ENCODE measurements around the genes ARMC5 and ZNF267.

DNA sequence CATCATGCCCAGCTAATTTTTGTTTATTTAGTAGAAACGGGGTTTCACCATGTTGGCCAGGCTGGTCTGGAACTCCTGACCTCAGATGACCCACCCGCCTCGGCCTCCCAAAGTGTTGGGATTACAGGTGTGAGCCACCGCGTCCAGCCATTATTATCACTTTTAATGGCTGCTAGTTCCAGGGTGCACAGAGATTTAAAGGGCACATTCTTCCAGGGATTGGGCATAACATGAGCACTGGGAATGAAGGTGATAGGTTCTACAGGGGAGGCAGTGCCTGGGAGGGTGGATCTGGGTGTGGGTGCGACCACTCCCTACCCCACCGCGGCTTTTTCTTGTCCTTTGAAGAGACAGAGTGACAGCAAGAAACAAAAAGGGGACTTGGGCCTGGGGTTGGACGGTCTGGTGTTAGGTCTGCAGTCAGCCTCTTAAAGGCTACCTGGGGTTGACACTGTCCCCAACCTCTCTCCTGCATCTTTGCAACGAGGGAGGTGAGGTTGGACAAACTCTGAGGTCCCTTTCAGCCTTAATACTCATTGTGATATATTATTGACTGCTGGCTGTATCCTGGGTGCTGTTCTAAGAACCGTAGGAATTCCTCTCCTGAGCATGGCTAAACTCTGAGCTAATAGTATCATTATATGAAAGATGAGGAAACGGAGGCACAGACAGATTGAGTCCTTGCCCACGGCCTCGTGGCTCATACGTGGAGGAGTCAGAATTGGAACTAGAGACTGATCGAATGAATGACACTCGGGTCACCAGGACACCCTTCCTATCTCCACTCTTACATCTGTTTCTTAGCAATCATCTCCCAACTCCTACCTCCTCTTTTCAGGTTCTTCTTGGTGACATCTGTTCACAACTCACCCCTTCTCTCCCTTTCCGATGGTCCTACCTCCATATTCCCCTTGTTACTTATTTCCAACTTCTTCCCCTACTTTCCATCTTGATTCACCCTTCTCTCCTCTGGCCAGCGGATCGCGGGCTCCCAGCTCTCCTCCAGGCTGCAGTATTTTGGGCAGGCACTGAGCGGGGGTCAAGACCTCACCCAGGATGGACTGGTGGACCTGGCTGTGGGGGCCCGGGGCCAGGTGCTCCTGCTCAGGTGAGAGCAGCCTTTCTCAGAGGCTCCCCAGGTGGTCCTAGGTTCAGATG is 15.5 kb downstream of the ITGAX start:
- RRBS = no CpG with 5 or more reads among the region's 23 CpGs

DNA sequence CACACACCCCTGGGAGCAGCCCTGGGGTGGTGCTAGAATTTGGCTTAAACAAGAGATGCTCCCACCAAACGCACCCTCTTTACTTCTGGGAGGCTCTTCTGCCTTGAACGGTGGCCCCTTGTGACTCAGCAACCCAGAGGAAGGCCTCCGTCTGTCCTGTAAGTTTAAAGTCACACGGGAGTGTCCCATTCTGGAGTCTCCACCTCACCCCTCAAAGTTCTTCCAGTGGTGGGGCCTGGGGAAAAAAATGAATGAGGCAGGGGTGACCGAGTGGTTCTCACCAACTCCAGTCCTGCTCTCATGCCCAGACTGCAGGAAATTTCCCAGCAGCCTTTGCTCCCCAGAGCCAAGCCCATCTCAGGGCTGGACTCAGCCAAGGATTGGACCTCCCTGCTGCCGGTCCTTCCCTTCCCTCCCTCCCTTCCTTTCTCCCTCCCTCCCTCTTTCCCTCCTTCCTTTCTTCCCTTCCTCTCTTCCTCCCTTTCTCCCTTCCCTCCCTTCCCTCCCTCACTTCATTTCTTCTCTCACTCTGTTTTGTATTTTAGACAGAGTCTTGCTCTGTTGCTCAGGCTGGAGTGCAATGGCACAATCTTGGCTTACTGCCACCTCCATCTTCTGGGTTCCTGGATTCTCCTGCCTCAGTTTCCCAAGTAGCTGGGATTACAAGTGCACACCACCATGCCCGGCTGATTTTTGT is 11.4 kb downstream of the ITGAD start:
- RRBS = no CpG with 5 or more reads among the region's 7 CpGs

GRCh38 chr16:31458509-31459563 is at the start of gene ARMC5:
Gene ARMC5 (plus strand): TSS chr16:31459501.
- RRBS = 2% methylated on average over 41 of the region's 100 CpGs

- RRBS = 81% methylated on average over 4 of the region's 9 CpGs
These were observed 2.5 kb downstream of the TGFB1I1 start for GRCh38 chr16:31474324-31474912.

- RRBS = no CpG with 5 or more reads among the region's 6 CpGs
These were observed 2.0 kb upstream of the SLC5A2 start for GRCh38 chr16:31480913-31481373.

DNA sequence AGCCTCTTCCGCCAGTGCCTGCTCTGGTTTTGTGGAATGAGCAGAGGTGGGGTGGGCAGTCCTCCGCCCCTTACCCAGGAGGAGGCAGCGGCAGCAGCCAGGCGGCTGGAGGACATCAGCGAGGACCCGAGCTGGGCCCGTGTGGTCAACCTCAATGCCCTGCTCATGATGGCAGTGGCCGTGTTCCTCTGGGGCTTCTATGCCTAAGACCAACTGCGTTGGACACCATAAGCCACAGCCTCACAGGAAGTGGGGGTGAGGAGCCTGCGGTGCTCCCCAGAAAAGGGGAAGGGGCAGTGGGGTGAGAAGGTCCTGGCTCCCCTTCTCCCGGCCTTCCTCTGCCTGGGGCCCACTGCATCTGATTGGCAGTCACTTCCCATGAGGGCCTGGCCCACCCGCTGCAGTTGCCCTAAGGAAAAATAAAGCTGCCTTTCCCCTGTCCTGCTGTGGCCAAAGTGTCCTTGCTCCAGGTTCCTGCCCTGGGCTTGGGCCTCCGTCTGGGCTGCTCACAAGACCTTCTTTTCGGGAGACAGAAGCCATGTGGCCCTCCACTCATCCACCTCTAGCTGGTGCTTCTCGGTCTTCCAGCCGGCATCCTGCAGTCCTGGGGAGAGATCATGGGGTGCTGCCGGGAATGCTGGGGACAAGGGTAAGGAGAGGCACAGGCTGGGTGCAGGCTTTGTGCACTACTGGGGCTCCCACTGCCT is 7.6 kb downstream of the SLC5A2 start:
- RRBS = no CpG with 5 or more reads among the region's 17 CpGs

DNA sequence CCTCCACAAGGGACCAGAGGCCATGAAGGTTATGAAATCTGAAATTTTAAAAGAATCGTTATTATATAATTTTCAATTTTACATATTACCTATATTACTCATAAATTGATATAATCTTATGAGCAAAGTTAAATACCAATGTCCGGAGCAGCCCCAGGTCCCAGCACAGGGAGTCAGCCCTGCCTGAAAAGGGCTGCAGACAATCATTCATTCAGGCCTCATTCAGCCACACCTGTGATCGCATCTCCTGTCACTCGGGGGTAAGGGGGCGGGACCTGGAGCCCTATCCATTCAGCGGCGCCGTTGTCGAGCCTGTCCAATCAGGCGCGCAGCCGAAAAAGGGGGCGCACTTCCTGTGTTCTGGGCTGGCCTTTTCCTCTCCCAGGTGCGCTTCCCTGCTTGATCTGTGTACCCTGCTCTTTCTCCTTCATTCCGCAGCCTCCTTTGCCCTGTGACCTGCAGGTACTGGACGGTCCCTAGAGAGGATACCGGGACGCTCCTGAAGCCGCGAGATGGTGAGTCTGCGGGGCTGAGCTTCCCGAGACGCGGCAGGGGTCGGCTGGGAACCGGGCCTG is 12.7 kb upstream of the KRBOX5 start:
- RRBS = 2% methylated on average over 9 of the region's 26 CpGs

DNA sequence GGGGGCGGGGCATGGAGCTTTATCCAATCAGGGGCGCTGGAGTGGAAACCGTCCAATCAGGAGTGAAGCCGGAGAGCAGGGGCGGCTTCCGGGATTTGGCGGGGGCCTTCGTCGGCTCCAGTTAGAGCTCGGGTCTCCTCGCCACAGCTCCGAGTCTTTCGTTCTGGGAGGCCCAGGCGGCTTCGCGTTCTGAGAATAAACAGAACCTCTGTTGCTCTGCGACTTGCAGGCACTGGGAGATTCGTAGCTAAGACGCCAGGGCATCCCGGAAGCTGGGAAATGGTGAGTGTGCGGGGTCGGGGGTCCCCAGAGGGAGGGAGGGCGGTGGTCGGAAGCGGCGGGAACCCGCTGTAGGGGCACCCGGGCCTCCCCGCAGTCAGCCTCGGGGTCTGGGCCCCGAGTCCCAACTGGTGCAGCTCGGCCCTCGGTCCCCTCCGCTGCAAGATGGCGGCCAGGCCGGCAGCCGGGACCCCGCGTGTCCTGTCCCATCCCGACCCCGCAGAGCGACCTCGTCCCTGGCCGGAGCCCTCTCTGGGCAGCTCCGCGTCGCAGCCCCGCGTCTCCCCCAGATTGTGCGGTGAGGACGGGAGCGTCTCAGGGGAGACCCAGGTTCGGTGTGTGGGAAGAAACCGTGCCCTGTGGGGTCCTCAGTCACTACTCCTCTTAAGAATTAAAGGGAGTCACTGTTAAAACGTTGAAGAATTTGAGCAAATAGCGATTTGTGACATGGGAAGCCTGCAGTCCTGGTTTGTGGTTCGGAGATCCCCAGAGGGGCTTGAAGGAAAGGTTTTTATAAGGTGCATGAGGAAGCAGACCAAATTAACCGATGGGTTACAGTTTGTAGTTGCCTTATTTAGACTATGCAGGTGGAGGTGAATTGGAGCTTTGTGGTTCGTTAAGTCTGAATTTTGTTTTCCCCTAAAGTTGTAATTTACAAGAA is at the start of gene ZNF267:
ZNF267 (plus strand) TSS at position 120 of the 940 bp plus-strand sequence.
- RRBS = 2% methylated on average over 18 of the region's 59 CpGs

DNA sequence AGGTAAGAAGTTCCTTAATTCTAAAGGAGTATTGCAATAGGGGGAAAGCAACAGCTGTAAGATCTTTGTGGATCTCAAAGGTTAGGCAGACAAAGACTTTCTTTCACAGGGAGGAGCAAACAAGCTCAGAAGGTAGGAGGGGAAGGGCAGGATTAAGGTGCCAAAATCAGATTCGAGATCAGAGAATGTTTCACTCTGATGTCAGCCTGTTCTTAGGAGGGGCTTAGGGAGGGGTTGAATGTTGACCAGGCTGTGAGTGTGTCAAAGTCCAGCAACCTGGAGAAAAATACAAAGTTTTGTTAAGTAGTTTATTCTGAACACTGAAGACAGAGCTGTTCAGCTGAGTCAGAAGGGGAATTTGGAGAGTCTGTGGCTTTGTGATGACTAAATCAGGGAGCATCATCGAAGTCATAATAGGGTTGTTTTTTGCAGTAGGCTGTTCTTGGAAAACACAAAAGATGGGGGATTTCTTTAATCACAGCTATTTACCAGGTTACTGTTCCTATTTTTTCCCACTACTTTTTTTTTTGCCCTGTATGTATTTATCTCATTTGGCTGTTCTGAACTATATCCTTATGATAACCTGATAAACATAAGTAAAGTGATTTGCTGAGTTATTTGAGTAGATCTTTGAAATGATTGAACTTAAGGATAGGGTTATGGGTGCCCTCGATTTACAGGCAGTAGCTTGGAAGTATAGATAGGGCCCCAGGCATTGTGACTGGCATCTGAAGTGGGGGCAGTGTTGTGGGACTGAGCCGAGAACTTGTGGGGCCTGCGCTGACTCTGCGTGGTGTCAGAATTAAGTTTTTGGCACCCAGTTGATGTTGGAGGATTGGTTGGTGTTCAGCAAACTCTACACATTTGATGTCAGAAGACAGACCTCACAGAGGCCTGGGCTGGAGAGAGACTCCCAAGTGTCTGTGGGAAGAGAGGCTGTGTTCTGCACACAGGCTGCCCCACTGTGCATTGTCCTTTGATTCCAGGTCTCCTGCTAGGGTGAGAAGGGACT is 4.0 kb downstream of the ZNF267 start:
- RRBS = no CpG with 5 or more reads among the region's 6 CpGs

- RRBS = no CpG with 5 or more reads among the region's 1 CpG
These were observed 21.9 kb downstream of the ZNF267 start for GRCh38 chr16:31895585-31895834.

DNA sequence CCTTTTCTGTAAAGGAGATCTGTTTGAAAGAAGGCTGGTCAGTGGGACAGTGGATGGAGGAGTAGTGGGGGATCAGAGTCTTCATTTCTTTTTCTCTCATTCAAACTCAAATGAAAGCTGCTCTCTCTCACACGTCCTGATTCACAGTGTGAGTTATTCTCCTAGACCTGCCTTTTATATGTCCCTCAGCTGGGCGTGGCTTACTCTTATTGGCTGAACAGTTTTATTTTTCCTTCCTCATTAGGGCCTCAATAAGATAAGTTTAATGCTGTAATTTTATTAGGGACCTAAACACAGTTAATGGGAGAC is 1925.5 kb downstream of the TP53TG3F start:
- RRBS = no CpG with 5 or more reads among the region's 2 CpGs

DNA sequence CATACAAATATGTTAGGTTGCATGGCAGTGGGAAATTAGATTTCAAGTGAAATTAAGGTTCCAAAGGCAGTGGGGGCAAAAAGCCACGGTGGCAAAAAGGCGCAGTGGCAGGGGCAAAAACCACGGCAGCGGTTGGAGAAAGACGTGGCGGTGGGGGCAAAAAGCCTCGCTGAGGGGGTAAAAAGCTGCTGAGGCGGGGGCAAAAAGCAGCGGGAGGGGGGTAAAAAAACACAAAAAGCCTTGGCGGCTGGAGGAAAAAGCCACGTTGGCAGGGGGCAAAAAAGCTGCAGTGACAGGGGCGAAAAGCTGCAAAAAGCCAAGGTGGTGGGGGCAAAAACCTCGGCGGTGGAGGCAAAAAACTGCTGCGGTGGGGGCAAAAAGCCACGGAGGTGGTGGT is 194.1 kb downstream of the SHCBP1 start:
- RRBS = no CpG with 5 or more reads among the region's 16 CpGs

DNA sequence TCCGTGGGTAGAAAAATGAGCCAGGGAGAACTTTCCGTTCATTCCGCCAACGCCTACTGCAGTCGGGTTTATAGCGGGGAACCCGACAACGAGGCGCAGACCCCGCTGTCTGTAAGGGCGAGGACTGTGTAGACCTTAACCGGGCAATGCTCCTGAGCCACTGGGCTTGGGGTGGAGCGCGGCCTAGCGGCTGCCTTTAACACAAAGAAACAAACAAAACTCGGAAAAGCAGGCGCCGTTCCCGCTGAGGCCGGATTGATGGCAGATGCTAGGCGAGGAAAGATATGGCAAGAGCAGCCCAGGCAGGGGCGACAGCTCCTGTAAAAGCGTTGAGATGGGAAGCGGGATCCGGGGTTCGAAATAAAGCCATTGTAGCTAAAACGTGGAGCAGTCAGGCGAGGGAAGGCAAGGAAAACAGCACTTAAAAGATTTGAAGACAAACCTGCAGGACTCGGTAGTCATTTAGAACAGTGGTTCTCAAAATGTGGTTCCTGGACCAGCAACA is 600 bp downstream of the ORC6 start:
- RRBS = 2% methylated on average over 6 of the region's 29 CpGs

GRCh38 chr16:47141581-47142200 is 2.1 kb downstream of the NETO2 start:
- RRBS = no CpG with 5 or more reads among the region's 22 CpGs

- RRBS = no CpG with 5 or more reads among the region's 10 CpGs
These were observed 2.8 kb downstream of the PHKB start for GRCh38 chr16:47463777-47464581.

DNA sequence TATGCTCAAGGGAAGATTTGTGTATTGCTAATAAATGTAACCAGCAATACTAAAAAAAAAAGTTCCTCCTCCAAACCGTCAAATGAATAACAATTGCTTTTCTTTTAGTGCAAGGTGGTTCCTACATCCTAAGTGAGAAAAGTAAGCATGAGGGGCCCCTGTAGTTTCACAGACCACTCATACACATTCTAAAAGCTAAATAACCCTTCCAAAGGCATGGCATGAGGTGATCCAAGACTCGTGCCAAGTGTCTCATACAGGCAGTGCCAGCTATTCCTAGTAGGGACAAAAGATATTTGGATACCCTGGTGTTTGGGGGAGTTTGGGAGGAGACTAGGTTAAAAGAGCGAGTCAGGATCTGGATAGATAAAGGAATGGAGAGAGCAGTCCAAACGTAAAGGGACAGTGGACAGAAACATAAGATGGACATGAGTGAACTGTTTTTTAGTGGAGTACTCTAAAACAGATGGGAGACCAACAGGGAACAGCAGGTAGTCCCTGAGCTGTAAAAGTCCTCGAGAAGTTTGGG is 172.2 kb downstream of the PHKB start:
- RRBS = no CpG with 5 or more reads among the region's 5 CpGs

DNA sequence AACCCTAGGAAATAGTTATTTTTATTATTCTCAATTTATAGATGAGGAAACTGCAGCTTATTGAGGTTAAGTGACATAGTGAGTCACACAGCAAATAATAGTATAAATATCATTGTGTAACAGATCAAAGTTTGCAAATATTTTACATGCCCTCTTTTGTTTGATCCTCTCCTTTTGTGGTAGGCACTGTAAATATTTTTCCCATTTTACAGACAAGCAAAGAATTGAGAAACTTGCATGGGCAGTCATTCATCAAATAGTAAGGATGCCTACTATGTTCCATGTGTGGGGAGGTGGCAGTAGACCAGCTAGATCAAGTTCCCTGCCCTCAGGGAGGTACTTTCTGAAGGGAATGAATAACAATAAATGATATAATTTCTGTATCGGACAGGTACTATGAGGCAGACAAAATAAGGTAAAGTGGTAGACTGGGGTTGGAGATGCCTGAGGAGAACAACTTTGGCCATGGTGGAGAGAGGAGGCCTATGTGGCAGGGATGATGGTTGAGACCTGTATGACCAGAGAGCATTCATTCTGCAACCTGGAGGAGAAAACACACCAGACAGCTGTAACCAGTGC is 173.1 kb downstream of the PHKB start:
- RRBS = no CpG with 5 or more reads among the region's 1 CpG

DNA sequence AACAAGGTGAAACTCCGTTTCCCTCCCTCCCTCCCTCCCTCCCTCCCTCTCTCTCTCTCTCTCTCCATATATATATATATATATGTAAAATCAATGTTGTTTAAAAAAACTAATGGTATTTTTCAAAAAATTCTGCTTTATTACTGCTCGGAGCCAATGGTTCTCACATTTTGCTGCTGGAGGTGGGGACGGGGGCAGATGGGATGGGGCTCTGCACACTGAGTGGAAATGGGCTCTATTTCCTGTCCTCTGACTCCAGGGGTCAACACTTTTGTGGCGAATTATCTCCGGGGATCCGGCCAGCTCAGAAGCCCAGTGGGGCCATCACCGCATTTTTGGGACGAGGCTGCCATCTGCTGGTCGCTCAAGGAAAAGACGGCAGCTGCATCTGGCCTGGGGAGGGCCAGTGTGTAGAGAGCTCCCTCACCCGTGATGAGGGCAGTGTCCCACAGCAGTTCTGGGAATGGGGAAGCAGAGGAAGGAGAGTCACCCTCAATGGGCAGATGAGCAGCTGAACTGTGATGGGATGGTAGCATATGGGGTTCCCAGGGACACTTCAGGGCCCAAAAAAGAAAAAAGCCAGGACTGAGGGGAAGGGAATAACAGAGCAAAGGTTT is 9.0 kb upstream of the ABCC12 start:
- RRBS = no CpG with 5 or more reads among the region's 11 CpGs

GRCh38 chr16:48235100-48236007 is 8.7 kb upstream of the LONP2 start:
- RRBS = no CpG with 5 or more reads among the region's 11 CpGs

GRCh38 chr16:48245167-48245435 is 1.0 kb downstream of the LONP2 start:
- RRBS = no CpG with 5 or more reads among the region's 2 CpGs

Measured in aortic smooth muscle cell (primary cell).